Spleen (tissue), 7 donors: ENCODE measurements around the gene TTC38.

GRCh38 chr22:45602527-45602874, 69.1 kb upstream of the ATXN10 start:
- PRO-cap, 4 experiments: no peak in any of the 4 experiments
- RAMPAGE, long total RNA, 4 experiments: no peak in any of the 4 experiments

DNA sequence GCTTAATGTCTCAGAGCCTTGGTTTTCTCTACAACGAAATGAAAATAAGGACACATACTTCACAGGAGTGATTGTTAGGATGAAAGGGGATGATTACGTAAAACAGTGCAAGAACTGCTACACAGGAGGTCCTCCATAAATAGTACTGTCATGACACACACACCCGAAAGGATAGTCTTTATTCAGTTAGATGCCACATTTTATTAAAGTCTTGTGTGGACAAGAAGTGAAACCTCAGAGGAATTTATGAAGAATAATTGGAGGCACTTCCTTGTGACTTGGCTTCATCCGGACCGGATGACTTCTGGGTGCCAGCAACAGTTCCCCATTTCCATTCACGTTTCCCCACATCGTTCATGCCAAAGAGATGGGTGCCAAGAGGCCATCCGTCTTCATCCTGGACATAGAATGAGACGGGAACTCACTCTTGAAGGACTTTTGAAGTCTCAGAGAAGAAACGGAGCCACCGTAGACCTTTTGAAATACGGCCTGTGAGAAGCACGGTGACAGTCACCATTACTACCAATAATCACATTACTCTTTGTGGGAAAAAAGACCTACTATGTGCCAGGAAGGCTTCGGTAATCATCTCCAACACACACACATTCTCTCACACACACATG, 67.3 kb upstream of the ATXN10 start:
- PRO-cap, 4 experiments: no peak in any of the 4 experiments
- RAMPAGE, long total RNA, 4 experiments: no peak in any of the 4 experiments

DNA sequence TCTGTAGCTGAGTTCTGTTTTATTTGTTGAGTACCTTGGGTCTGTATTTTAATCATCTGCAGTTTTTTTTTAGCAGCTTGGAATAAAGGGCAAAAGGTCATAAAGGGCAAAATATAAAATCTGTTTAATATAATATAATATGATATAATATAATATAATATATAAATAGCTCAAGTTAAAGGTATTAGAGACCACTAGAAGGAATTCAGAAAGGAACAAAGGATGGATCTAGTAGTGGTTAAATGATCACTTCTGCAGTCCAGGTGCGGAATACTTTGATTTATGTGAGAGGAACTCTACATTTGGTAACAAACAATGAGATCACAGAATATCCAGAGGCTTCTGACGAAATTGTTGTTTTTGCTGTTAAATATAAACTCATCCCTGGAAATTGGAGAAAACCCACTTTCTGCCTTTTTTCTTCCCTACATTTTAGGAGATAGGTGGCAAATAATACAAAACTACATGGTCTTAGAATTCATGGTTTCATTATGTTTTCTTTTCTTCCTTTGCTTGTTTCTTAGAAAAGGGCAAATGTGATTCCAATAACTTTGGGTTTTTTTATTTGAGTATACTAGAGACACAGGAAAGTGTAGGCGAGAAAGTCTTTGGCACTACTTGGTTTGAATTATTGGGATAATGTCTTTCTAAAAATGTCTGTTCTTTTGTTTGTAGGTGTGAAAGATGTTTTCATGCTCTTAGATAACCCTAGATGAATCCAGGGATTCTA, 36.0 kb downstream of the ATXN10 start:
- PRO-cap, 4 experiments: no peak in any of the 4 experiments
- RAMPAGE, long total RNA, 4 experiments: no peak in any of the 4 experiments

DNA sequence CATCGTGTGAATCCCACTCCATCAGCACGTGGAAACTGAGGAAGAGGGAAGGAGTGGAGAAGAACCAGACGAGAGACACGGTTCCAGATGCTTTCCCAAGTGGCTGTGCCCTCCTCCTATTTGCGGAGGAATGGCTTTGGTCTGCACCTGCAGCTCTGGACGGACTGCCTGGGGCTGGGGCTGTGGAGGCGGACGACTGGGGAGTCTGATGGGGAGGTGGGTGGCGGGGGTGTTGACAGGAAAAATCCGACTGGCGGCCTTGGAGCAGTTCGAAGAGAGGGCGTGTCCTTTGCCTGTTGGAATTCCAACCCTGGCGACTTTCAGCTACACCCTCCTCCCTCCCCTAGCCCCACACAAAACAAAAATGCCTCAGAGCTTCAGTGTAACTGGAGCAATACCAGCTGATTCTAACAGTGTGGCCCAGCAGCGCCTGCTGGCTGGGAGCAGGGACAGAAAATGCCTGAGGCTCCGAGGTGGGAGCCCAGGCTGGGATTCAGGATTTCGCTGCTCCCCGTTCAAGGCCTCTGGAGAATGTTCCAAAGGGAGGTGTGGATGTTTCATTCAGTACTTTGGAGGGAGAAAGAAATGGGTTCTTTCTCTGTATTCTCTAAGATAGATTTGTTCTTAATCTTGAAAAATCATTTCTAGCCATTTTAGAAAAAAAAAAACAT, 85.5 kb downstream of the ATXN10 start:
- PRO-cap, 4 experiments: no peak in any of the 4 experiments
- RAMPAGE, long total RNA, 4 experiments: no peak in any of the 4 experiments

DNA sequence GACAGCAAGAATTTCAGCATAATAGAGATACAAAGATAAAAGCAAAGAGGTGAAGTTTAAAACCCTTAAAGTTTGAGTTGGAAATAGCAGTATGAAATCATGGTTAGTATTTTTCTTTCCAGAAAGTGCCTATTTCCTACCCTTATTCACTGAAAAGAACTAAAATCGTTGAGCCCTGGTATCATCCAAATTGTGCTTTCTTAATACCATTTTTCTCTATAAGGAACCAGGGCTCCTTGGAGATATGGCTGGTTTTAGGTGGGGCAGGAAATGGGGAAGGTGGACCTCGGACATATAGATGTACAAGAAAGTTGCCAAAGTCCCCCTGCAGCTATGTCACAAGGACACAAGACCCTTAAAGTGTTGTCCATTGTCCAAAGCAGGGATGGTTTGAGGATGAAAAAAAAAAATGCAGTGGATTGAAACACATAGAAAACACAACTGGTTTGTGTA, 96.4 kb downstream of the ATXN10 start:
- PRO-cap, 4 experiments: no peak in any of the 4 experiments
- RAMPAGE, long total RNA, 4 experiments: no peak in any of the 4 experiments

DNA sequence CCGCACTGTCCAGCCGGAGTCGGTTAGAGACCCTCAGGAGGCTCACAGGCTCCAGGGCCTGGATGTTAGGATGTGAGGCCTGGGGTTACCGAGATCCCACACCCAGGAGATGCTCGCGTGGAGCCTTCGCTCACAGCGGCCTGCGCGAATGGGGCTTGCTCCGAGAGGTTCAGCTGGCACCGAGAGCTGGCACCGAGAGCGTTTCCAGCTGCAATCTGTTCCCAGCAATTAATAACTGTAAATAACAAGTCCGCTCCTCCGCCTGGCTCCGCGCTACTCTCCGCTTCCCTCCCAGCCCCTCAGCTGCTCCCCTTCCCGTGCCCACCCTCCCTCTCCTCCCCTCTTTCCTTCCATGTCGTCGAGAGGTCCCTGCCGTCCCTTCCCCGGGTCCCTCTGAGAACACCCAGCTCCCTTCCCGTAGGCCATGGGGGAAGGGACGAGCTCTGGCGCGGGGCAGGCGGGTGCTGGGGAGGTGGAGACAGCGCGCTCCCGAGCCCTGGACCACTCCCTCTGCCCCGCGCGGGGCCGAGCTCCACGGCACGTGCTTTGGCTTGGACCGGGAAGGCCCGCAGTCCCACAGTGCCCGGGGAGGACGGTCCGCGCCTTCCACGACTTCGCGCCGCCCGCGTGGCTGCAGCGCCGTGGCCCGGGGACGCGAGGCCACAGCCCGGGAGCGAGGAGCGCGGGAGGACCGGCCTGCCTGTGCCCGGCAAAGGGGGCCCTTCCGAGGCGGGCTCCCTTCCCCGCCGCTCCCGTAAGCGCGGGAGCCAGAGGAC, 110.7 kb downstream of the WNT7B start:
- PRO-cap, 4 experiments: no peak in any of the 4 experiments
- RAMPAGE, long total RNA, 4 experiments: no peak in any of the 4 experiments

- PRO-cap, 4 experiments: no peak in any of the 4 experiments
- RAMPAGE, long total RNA, 4 experiments: no peak in any of the 4 experiments
Observed at GRCh38 chr22:46045516-46046017, 68.6 kb upstream of the WNT7B start.

- PRO-cap, 4 experiments: no peak in any of the 4 experiments
- RAMPAGE, long total RNA, 4 experiments: no peak in any of the 4 experiments
Observed at GRCh38 chr22:46063864-46064266, 86.5 kb upstream of the PPARA start.

DNA sequence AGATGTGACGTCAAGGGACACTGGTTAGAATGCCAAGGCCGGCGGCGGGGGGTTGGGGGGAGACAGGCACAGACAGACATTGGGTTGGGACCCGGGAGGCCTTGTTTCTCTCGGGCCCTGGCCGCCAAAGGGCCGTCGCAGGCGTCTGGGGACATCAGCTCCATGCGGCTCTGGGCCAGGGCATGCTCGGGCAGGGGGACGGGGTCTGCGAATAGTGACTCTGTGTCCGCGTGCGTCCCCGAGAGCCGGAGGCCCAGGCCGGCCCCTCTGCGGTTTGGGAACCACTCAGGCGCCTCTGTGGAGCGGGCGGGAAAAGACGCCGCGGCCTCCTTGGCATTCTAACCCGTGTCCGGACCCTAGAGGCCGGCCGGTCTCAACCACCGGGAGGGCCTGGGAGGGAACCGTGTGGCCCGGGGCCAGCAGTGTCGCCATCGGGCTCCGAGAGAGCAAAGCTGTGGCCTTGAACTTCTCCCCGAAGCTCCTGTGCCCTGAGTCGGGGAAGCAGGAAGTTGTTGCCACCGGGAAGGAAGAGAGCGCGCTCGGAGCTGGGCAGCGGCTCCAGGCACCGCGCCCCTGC, 80.3 kb upstream of the PPARA start:
- PRO-cap, 4 experiments: peak in 4 of 4 experiments; most common plus-strand start position 58 of the sequence (in 2); most common minus-strand start position 351 of the sequence (in 4)
- RAMPAGE, long total RNA, 4 experiments: no peak in any of the 4 experiments

GRCh38 chr22:46076615-46077463, 73.5 kb upstream of the PPARA start:
- PRO-cap, 4 experiments: peak in 4 of 4 experiments; most common plus-strand start chr22:46076915 (in 4); most common minus-strand start chr22:46076744 (in 1)
- RAMPAGE, long total RNA, 4 experiments: no peak in any of the 4 experiments

- PRO-cap, 4 experiments: peak in 1 of 4 experiments; most common plus-strand start chr22:46110302 (in 1)
- RAMPAGE, long total RNA, 4 experiments: no peak in any of the 4 experiments
Observed at GRCh38 chr22:46110114-46111125, 39.9 kb upstream of the PPARA start.

DNA sequence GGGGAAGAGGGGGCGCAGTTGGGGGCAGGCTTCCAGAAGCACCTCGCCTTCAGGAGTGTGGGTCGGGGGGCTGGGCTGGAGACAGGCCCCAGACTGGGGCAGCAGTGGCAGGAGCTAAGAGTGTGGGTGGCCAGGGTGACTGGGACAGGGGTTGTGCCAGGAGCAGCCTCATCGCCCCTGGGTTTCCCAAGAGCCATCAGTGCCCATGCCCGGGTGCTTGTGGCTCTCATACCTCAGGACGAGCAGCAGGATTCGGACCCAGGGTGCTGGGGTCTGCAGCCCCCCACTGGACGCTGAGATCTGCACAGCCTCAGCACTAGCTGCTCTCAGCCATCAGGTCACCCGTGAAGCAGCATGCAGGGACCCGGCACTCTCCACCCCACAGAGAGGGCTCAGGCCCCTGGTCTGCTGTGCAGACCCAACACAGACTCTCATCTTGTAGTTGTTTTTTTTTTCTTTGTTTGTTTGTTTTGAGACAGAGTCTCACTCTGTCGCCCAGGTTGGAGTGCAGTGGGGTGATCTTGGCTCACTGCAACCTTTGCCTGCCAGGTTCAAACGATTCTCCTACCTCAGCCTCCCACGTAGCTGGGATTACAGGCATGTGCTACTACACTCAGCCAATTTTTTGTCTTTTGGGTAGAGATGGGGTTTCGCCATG, 18.4 kb upstream of the PPARA start:
- PRO-cap, 4 experiments: no peak in any of the 4 experiments
- RAMPAGE, long total RNA, 4 experiments: no peak in any of the 4 experiments

DNA sequence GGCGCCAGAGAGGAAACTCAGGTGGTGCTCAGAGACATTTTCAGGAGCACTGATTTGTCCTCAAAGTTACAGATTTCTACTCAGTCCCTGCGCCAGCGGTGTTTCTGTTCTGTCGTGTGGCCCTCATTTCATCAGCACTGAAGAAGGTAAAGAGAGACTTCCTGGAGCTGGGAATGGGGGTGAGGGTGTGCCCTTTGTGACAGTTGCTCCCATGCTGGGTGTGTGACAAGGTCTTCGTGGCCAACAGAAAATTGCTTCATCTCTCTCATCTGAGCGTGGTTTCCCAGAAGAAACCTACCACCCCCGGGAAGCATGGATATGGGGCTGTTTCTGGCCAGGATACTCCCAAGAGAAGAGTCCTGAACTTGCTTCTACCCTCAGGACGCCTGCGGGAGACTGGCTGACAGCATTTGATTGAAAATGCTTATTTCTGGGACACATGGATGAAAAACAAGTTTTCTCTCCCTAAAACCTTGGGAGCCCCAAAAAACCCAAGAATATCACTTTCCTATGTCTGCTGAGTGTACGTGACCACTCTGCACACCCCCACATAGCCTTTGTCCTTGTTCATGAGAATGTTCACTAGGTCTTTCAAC, 1.9 kb upstream of the PPARA start:
- PRO-cap, 4 experiments: no peak in any of the 4 experiments
- RAMPAGE, long total RNA, 4 experiments: no peak in any of the 4 experiments

DNA sequence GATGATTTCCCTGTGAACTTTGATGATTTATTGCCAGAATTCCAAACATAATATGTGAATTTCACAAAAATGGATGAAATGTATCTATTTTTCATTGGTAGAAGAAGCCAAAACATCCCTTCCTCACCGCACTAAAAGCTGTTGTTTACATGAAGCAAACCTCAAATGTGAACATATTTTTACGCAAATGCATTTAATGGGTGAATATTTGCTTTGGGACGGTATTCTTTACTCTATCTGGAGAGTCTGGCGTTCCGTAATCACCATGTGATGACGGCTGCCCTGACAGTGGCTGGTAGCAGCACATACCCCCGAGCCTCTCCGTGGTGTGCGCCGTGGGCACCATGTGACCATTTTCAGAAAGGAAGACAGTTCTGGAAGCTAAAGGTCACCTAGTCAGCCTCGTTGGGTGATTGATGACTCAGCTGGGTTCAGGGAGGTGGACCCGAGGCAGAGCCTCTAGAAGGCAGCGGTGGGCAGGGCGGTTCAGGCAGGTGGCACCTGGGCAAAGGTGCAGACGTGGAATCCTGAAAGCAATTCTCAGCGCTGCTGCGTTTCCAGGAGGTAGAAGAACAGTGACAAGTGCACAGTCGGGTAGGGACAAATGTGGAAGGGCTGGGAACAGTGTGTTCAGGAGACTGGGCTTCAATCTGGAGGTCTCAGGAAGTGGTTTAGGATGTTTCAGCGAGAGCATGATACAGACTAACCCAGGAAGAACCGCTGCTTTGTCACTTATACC, 45.3 kb downstream of the PPARA start:
- PRO-cap, 4 experiments: no peak in any of the 4 experiments
- RAMPAGE, long total RNA, 4 experiments: no peak in any of the 4 experiments

DNA sequence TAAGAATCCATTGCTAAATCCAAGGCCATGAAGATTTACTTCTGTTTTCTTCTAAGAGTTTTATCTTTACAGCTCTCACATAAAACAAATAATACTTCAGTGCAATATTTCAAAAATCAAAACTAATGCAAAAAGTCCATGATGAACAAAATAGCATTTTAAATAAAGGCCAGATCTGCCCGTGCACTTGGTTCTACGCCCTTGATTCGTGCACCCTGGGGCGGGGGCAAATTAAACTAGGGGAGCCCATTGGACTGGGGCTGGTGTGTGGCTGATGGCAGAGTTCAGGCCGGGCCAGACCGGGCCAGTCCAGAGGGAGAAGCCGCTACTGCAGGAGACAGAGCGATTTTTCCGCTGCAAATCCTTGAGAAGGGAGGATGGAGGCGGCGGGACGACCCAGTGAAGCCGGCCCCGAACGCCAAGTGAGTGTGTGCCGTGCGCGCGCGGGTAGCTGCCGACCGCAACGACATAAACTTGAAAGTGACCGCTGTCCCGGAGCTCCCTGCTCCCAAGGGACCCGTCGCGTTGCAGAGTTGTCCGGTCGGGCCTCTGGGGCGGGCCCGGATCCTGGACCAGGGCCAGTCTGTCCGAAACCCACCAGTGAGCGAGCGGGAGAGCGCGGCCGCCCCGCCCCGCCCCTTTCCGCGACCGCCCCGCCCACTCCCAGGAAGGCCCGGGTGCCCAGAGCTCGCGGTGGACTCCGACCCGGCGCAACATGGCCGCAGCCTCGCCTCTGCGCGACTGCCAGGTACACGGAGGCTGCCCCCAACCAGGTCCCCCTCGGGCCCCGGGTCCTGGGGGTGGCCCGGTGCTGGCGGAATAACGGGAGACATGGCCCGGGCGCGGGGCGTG, at the start of gene TTC38:
Gene TTC38, plus strand, starts transcription at position 684 of the 852 bp plus-strand sequence.
- PRO-cap, 4 experiments: peak in 4 of 4 experiments; most common plus-strand start position 684 of the sequence (in 4); most common minus-strand start position 510 of the sequence (in 4)
- RAMPAGE, long total RNA, 4 experiments: start-site peak on the plus strand in 4 of 4 experiments, centred at positions 692 to 701 of the sequence, 136 to 444 reads per replicate

- PRO-cap, 4 experiments: no peak in any of the 4 experiments
- RAMPAGE, long total RNA, 4 experiments: no peak in any of the 4 experiments
Observed at GRCh38 chr22:46297269-46297739, 634 bp downstream of the GTSE1 start.

DNA sequence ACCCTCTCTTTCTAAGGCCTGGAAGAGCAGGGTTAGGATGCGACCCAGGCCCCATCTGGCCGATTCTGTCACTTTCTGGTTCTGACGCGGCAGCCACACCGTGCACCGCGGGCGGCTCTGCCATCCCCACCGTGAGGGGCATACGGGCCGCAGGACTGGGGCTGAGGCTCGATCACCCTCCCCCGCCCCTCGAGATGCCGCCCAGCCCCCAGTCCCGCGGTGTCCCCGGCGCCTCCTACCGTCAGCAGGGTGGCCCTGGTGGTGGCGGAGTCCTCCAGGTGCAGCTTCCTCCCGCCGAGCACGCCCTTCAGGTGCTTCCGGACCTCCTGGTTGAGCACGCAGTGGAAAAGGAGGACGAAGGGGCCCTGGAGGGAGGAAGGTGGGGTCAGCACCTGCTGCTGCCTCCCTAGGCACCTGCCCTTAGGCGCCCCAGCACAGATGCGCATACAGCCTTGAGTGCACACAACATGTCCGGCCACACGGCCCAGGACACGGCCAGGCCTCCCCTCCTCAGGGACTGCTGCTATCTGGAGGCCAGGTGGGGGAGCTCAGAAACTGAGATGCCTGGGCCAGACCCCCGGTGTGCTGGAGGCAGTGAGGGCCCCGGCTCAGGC, 31.3 kb downstream of the TRMU start:
- PRO-cap, 4 experiments: no peak in any of the 4 experiments
- RAMPAGE, long total RNA, 4 experiments: no peak in any of the 4 experiments

- PRO-cap, 4 experiments: no peak in any of the 4 experiments
- RAMPAGE, long total RNA, 4 experiments: no peak in any of the 4 experiments
Observed at GRCh38 chr22:46377170-46377771, 41.8 kb downstream of the TRMU start.

GRCh38 chr22:46457644-46458236, 79.7 kb downstream of the CELSR1 start:
- PRO-cap, 4 experiments: no peak in any of the 4 experiments
- RAMPAGE, long total RNA, 4 experiments: no peak in any of the 4 experiments

GRCh38 chr22:46547812-46548372, 10.5 kb upstream of the CELSR1 start:
- PRO-cap, 4 experiments: no peak in any of the 4 experiments
- RAMPAGE, long total RNA, 4 experiments: no peak in any of the 4 experiments